ENCODE measurements around a stretch of chr17.

- PRO-cap, 4 experiments: peak in 4 of 4 experiments; most common plus-strand start chr17:39401798 (in 4); most common minus-strand start chr17:39402611 (in 2)
- RAMPAGE, long total RNA, 2 experiments: start-site peak on the plus strand in 2 of 2 experiments, at chr17:39401771-39401801 at its widest, 16 to 17 reads per replicate
Observed at GRCh38 chr17:39401708-39403012, 734 bp upstream of the FBXL20 start.

DNA sequence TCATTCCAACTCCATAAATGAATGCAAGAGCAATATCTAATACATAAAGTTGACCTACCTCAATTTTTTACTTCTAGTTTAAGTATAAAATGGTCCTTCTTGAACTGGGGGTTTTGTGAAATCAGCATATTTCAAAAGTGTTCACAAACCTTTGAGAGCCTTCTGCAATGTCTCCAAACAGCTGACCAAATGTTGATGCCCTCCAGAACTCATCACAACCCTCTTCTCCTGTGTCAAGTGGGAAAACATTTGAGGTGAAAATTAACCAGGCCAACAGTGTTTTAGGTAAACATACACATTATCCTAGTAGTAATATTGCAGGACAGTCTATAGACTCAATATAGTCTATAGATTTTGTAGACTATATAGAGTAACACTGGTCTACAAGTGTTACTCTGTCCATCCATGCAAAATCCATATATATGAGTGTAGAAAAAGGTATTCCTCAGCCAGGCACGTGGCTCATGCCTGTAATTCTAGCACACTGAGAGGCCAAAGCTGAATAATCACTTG, 7.6 kb downstream of the MED1 start:
- PRO-cap, 4 experiments: no peak in any of the 4 experiments
- RAMPAGE, long total RNA, 2 experiments: no peak in any of the 2 experiments

DNA sequence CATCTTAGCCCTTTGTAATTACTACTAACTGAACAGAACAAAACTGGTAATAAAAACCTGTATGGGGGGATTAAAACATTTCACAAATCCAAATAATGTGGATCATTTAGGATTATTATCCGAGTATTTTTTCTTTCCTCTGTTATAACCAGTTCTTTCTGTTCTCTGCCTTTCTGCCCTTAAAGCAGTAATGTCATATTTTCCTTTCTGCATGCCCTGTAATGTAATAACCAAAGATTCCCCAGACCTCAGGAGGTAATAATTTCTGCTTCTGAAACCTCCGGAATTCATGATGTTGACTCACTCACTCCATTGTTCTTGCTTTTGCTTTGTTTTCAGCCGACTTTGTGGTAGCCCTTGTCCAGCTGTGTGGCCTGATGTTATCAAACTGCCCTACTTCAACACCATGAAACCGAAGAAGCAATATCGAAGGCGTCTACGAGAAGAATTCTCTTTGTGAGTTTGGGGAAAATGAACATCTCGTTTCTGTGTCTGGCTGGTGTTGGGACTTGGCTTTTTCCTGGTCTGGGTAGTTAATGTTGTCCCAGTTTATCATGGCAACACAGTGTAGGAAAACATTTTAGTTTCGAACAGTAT, 55.9 kb downstream of the CDK12 start:
- PRO-cap, 4 experiments: no peak in any of the 4 experiments
- RAMPAGE, long total RNA, 2 experiments: start-site peak on the plus strand in 1 of 2 experiments, centred at position 384 of the sequence, 16 reads per replicate

GRCh38 chr17:39564052-39564877, 43.5 kb downstream of the NEUROD2 start:
- PRO-cap, 4 experiments: no peak in any of the 4 experiments
- RAMPAGE, long total RNA, 2 experiments: no peak in any of the 2 experiments

GRCh38 chr17:39669792-39670879, 1.9 kb downstream of the PNMT start:
- PRO-cap, 4 experiments: no peak in any of the 4 experiments
- RAMPAGE, long total RNA, 2 experiments: no peak in any of the 2 experiments

GRCh38 chr17:39672900-39673363, 4.7 kb downstream of the PNMT start:
- PRO-cap, 4 experiments: no peak in any of the 4 experiments
- RAMPAGE, long total RNA, 2 experiments: no peak in any of the 2 experiments

GRCh38 chr17:39713675-39713875, 13.7 kb downstream of the ERBB2 start:
- PRO-cap, 4 experiments: no peak in any of the 4 experiments
- RAMPAGE, long total RNA, 2 experiments: no peak in any of the 2 experiments

- PRO-cap, 4 experiments: no peak in any of the 4 experiments
- RAMPAGE, long total RNA, 2 experiments: no peak in any of the 2 experiments
Observed at GRCh38 chr17:39715448-39716564, 14.5 kb downstream of the MIEN1 start.

DNA sequence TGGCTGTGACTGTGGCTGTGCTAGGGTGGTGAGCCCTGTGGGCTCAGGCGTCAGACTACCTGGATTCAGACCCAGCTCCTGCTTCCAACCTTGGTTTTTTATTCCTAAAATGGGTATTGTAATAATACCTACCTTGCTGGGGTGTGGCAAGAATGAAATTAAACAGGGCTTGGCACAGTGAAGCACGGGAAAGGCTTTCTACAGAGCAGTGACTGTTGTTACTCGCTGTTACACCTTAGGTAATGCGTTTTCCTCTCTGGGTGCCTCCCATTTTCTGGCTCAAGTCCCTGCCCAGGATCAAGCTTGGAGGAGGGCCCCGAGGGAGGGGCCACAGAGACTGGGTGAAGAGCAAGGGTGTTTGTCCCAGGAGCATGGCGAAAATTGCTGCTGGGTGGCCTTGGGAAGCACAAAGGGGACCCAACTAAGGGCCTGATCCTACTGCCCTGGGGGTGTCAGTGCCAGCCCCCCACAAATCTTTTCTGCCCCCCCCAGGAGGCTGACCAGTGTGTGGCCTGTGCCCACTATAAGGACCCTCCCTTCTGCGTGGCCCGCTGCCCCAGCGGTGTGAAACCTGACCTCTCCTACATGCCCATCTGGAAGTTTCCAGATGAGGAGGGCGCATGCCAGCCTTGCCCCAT, 13.4 kb downstream of the MIEN1 start:
- PRO-cap, 4 experiments: peak in 2 of 4 experiments; most common plus-strand start position 303 of the sequence (in 1); most common minus-strand start position 214 of the sequence (in 2)
- RAMPAGE, long total RNA, 2 experiments: no peak in any of the 2 experiments

DNA sequence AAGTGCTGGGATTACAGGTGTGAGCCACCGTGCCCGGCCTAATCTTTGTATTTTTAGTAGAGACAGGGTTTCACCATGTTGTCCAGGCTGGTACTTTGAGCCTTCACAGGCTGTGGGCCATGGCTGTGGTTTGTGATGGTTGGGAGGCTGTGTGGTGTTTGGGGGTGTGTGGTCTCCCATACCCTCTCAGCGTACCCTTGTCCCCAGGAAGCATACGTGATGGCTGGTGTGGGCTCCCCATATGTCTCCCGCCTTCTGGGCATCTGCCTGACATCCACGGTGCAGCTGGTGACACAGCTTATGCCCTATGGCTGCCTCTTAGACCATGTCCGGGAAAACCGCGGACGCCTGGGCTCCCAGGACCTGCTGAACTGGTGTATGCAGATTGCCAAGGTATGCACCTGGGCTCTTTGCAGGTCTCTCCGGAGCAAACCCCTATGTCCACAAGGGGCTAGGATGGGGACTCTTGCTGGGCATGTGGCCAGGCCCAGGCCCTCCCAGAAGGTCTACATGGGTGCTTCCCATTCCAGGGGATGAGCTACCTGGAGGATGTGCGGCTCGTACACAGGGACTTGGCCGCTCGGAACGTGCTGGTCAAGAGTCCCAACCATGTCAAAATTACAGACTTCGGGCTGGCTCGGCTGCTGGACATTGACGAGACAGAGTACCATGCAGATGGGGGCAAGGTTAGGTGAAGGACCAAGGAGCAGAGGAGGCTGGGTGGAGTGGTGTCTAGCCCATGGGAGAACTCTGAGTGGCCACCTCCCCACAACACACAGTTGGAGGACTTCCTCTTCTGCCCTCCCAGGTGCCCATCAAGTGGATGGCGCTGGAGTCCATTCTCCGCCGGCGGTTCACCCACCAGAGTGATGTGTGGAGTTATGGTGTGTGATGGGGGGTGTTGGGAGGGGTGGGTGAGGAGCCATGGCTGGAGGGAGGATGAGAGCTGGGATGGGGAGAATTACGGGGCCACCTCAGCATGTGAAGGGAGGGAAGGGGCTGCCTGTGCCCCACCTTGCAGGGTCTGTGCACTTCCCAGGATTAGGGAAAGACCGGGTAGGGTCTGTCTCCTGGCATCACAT, 5.5 kb downstream of the MIEN1 start:
- PRO-cap, 4 experiments: no peak in any of the 4 experiments
- RAMPAGE, long total RNA, 2 experiments: no peak in any of the 2 experiments

DNA sequence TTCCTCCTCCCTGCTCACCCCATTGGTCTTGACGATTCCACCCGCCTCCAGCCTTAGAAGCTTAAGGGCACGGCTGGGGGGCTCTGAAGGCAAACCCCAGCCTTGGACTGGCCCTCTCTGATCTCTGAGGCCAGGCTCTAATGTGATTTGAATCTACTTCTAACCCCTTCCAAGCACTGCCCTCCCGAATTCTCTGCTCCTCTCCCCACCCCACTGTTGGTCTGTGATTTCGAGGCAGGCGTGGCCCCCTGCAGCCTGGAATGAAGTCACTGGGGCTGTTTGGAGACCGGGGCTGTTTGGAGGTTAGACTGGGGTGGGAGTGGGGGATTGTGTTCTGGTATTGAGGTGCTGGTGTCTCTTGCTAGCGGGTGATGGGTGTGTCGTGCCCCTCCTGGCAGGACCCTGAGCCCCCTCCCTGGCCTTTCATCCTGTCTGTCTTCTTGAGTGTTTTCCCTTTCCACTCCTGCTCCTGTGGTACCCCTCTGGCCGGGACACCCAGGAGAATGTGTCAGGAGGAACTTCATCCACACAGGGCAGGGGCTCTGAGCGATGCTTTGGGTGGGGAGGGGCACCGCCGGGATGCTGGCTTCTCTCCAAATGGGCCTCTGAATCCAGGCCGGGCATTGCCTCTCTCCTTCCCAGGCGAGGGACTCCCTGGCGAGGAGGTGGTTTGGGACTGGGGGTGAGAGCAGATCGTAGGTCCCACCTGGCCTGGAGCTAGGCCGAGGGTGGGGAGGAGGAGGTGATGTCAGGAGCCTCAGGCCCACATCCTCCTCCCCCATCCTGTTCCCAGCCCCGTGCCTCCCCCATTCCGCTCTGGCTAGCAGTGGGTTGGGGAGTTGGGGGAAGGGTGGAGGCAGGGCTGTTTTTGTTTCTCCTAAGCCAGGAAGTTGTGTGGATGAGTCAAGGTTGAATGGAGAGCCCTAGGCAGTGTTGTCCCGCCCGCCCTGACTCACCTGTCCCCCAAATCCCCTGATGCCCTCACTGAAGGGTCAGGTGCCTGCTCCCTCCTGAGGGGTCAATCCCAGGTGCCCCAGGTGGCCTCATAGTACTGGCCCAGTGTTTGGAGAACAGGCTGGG, 2.5 kb downstream of the GRB7 start:
- PRO-cap, 4 experiments: peak in 1 of 4 experiments; most common minus-strand start position 818 of the sequence (in 1)
- RAMPAGE, long total RNA, 2 experiments: no peak in any of the 2 experiments

DNA sequence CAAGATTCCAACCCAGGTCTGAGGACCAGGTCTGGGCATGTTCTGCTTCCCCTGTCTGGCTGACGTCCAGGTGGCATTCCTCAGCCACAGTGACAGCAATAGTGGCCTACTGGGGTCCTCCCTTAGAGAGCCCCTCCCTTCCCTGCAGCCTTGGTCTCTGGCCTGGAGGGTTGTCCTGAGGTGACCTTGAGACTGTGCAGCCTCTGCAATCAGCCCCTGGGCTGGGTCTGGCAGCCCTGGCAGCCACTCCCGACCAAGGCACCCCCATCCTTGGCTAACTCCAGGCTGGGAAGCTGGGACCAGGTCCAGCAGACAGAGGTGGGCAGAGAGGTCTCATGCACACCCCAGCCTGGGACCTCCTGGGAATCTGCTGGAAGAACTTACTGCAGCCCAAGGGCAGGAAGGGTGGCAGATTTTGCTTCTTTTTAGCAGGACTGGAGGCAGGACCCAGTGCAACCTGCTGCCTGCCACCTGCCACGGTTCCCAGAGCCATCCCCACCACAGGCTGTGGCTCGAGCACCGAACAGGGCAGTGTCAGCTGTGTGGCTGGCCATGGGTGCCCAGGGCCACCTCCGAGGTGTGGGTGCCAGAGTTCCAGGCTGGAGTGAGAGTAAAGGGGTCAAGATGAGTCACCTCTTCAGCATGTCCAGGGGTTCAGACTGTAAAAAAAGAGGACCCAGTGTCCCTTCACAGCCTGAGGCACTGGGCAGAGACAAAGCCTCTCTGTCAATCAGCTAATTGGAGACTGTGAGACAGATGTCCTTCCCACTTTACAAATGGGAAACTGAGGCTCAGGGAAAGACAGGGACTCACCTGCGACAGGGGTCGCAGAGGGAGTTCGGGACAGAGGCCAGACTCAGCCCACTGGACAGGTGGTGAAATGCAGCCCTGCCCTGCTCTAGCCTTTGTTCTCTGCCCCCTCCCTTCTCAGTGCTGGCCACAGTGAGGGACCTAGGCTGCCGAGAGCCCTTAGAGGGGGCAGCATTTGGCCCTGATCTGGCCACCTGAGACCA, 12.7 kb downstream of the GRB7 start:
- PRO-cap, 4 experiments: no peak in any of the 4 experiments
- RAMPAGE, long total RNA, 2 experiments: no peak in any of the 2 experiments

DNA sequence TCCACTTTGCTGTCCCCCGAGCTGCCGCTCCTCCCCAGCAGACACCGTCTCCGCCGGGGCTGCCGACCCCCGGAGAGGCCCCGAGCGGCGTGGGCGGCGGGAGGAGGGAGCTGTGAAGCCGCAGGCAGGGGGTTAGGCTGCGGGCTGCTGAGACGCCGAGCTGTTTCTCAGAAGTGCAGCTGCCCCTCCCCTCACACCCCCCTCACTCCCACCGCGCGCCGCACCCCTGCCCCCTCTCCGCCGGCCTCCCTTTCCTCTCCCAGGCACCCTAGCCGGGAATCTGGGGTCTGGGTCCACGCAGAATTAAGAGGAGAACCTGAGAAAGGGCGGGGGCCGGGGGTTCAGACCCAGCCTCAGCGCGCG, 17.0 kb downstream of the GRB7 start:
- PRO-cap, 4 experiments: no peak in any of the 4 experiments
- RAMPAGE, long total RNA, 2 experiments: no peak in any of the 2 experiments

GRCh38 chr17:39757779-39758850, 20.4 kb downstream of the GRB7 start:
- PRO-cap, 4 experiments: no peak in any of the 4 experiments
- RAMPAGE, long total RNA, 2 experiments: no peak in any of the 2 experiments

DNA sequence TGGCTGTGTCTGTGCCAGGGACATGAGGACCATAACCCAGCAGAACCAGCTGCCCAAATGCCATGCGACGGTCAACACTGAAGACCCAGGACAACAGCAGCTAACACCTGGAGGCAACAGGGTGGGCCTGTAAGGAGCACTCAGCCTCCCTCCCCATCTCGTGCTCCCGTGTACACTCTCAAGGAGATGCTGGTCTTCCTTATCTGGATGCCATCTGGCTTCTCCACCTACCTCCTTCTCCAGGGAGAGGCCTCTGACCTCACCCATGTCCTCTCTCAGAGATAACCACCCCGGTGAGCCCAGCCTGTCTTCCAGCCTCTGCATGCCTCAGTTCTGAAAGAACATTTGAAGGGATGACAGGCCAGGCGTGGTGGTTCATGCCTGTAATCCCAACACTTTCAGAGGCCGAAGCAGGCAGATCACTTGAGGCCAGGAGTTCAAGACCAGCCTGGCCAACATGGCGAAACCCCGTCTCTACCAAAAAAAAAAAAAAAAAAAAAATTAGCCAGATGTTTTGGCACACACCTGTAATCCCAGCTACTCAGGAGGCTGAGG, 878 bp upstream of the GSDMB start:
- PRO-cap, 4 experiments: peak in 1 of 4 experiments; most common minus-strand start position 76 of the sequence (in 1)
- RAMPAGE, long total RNA, 2 experiments: no peak in any of the 2 experiments

GRCh38 chr17:39920229-39920705, 1.8 kb upstream of the GSDMB start:
- PRO-cap, 4 experiments: peak in 1 of 4 experiments; most common minus-strand start chr17:39920383 (in 1)
- RAMPAGE, long total RNA, 2 experiments: no peak in any of the 2 experiments

GRCh38 chr17:39939972-39940434, 12.5 kb downstream of the LRRC3C start:
- PRO-cap, 4 experiments: no peak in any of the 4 experiments
- RAMPAGE, long total RNA, 2 experiments: no peak in any of the 2 experiments

DNA sequence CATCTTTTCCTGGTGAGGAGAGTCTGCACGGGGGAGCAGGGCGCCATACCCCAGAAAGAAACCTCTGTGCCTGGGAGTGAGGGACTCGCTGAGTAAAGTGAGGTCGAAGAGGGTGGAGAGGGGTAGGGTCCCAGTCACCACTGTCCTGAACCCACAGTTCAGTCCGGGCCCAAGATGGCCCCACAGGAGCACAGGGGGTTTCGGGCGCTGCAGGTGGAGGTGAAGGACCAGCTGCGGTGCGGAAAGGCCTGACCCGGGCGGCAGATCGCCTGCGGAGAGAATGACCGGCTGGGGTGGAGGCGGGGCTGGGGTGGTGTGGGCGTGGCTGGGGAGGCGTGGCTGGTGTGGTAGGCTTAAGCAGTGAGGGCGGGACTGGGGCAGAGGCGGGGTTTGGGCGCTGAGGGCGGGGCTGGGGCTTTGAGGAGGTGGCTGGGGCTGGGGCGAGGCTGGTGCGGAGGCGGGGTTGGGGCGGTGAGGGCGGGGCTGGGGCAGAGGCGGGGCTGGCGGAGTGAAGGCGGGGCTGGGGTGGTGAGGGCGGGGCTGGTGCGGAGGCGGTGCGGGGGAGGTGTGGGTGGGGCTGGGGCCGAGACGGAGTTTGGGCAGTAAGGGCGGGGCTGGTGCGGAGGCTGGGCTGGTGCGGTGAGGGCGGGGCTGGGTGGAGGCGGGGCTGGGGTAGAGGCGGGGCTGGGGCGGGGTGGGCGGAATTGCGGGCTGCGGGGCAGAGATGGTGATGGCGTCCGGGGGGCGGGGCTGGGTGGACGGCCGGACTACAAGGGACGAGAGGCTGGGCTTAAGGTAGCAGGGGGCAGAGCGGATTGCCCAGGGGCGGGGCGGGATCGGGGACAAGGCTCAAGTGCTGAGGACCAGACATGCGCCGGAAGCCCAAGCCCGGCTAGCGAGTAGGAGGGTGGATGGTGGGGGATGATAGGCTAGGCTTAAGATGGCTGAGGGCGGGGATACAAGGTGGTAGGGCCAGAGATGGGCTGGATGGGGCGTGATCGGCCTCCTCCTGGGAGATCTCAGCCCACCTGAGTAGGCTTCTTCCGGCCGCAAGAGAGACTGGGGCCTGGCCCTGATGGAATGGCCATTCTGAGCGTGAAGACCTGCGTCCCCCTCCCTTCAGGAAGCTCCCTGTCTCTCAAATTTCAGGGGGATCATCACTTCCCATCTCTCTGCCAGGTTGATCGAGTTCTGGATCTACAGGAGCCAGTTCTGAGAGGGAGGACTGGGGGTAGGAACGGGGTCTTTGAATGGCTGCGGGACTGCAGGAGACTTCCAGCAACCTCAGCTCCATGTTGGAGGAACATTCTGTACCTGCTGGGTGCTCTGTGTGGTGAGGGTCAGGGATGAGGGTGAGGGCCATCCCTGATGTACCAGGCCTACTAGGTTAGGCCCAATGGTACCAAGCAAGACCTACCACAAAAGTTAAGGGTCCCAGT, 9.8 kb upstream of the GSDMA start:
- PRO-cap, 4 experiments: peak in 4 of 4 experiments; most common plus-strand start position 801 of the sequence (in 2); most common minus-strand start position 282 of the sequence (in 4)
- RAMPAGE, long total RNA, 2 experiments: no peak in any of the 2 experiments

DNA sequence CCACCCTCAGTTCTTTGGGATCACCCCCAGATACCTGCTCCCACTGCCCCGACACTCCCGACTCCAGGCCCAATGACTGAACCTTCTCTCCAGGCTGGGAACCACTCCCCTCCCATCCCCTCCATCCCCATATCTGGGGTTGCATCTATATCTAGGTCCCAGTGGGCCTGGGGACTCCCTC, 566 bp downstream of the PSMD3 start:
- PRO-cap, 4 experiments: no peak in any of the 4 experiments
- RAMPAGE, long total RNA, 2 experiments: no peak in any of the 2 experiments

DNA sequence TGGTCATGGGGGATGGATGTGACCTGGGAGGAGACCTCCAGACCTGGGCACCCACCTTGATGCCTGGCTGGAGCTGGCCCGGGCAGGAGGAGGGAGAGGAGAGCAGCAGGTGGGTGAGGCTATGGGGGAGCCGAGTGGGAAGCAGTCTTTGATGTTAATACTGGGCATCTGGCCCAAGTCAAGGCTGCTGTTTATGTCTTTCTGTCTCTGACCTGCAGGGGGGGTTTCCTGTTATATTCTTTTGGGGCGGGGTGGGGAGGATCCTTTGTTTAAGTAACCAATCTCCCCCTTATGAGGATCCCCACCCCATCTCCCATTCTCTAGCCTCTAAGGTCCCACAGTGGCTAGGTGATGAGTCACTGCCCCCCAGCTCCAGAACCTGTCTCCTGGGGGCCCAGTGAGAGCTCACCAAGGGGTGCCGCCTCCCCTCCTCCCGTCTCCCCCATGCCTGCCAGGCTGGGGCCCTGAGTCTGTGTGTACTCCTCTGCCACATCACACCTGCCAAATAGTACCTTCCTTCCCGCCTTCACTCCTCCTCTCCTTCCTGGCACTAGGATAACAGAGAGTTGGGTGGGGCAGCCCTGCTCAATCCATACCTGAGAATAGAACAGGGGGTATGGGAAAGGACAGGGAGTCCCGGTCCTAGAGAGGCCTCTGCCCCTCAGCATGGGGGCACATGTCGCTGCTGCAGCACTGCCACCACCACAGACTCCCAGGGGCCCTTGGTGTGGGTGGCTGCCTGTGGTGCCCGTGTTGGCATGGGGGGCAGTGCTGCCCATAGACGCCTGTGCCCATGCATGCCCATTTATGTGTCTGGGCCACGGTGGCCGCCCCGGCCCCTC, 7.2 kb downstream of the THRA start:
- PRO-cap, 4 experiments: no peak in any of the 4 experiments
- RAMPAGE, long total RNA, 2 experiments: no peak in any of the 2 experiments